ENCODE measurements around the genes COL6A1, COL6A2 and MCM3AP.

DNA sequence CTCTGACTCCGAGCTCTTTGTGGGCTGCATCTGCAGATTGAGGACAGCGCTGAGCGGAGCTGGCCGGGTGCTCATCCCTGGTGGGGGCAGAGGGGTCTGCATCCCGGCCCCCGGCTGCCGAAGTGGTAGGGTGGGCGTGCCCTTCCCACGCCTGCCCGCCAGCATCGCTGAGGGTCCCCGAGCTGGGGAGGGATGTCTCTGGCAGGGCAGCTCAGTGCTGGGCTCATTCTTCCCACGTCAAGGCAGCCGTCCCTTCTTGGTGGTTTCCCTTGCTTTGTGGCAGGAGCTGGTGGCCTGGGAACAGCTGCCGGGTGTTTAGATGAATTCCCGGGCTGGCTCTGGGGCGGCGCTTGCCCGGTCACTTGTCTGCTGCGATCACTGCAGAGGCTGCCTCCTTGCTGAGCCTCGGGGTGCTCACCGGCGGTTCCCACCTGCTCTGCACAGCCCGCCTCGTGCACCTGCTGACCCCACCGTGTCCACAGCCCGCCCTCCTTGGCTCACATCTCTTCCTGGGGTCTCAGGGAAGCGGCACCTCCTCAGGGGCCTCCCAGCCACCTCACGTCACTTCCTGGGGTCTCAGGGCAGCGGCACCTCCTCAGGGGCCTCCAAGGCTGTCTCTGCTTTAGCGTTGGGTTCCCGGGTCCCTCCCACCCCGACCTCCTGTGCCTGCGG is 13.3 kb downstream of the COL18A1 start:
- RRBS: 67% methylated on average over 11 of the region's 34 CpGs

- RRBS: 85% methylated on average over 5 of the region's 29 CpGs
These were observed 35.8 kb downstream of the COL18A1 start for GRCh38 chr21:45440609-45441301.

DNA sequence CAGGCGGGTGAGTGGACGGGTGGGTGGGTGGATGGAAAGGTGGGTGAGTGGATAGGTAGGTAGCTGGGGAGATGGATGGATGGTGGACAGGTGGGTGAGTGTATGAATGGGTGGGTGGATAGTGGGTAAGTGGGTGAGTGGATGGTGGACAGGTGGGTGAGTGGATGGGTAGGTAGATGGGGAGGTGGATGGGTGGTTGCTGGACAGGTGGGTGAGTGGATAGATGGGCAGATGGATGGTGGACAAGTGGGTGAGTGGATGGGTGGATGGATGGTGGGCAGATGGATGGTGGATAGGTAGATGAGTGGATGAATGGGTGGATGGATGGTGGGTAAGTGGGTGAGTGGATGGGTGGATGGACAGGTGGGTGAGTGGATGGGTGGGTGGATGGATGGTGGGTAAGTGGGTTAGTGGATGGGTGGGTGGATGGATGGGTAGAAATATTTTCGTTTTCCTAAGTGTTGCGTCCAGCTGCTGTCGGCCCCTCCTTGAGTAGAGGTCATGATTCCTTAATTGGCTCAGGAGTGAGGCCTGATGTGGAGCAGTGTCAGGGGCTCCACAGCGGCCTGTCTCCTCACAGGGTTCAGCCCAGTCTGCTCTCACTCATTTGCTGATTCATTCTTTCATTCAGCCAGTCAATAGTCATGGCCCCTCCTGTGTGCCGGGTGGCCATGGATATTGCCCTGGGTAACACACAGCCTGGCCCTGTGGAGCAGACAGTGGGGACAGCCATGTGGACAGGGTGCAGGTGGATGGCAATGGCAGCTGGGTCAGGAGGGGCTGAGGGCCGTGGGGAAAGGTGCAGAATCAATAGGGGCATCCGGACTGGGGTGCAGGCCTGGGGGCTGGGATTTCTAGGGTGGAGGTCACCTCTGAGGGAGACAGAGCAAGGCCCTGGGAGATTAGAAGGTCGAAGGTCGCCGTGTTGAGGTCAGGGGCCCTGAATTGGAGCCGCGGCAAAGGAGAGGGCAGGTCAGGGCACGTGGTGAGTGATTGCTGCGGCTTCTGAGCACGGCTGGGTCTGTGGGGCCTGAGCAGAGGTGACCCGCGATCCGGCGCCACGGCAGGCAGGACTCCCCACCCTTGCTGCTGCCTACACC is 33.8 kb downstream of the SLC19A1 start:
- RRBS: no CpG with 5 or more reads among the region's 22 CpGs

DNA sequence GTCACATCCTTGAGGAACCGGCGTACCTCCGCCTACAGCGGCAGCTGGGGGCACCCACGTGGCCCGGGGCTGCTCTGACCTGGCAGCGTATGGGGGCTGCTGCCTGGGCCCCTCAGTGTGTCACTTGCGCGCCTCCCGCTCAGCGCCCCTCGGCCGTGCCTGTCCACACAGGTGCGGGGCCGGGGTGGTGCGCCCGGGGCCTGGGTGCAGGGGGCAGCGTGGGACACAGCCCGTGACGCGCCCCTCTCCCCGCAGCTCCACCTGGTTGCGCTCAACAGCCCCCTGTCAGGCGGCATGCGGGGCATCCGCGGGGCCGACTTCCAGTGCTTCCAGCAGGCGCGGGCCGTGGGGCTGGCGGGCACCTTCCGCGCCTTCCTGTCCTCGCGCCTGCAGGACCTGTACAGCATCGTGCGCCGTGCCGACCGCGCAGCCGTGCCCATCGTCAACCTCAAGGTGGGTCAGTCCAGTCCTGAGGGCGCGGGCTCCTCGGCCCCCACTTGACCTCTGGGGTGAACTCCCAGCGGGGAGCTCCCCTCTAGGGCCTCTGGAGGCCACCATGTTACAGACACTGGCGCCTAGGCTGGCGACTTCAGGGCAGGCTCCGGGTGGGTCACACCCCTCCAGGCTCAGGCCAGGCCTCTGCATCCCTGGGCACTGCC is 32.3 kb downstream of the SLC19A1 start:
- RRBS: 93% methylated on average over 6 of the region's 51 CpGs

DNA sequence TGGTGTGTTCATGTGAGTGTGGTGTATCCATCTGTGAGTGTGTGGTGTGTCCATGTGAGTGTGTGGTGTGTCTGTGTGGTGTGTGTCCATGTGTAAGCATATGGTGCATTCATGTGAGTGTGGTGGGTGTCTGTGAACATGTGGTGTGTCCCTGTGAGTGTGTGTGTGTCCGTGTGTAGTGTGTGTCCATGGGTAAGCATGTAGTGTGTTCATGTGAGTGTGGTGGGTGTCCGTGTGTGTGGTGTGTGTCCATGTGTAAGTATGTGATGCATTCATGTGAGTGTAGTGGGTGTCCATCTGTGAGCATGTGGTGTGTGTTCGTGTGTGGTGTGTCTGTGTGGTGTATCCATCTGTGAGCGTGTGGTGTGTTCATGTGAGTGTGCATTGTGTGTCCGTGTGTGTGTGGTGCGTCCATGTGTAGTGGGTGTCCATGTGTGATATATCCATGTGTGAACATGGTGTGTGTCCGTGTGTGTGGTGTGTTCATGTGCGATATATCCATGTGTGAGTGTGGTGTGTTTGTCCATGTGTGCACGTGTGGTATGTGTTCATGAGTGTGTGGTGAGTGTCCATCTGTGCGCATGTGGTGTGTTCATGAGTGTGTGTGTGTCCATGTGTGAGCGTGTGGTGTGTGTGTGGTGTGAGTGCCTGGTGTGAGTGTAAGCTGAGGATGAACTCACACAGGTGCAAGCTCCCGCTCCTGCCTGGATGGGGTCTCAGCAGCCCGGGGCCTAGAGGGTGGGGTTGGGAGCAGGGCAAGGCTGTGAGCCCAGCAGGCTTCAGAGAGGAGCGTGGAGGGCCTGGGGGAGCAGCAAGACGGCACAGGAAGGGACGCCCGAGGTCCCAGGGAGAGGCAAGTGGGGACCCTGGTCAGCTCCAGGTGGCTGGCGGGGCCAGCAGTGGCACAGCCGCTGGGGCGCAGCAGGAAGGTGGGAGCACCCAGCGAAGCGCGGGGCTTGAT is 12.2 kb downstream of the SLC19A1 start:
- RRBS: no CpG with 5 or more reads among the region's 23 CpGs

DNA sequence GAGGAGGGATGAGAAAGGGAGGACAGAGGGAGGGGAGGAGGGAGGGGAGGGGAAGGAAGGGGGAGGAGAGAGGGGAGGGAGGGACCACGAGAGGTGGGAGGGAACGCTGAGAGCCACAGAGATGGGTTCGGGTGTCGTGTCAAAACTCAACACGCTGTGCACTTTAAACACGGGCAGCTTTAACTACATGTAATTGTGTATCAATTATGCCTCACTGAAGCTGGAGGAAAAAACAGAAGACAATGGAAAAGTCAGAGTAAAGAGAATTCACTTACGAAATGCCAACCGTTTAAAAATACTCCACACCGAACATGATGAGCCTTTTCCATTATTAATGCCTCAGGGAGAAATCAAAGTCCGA is 35.9 kb upstream of the PCBP3 start:
- RRBS: no CpG with 5 or more reads among the region's 10 CpGs

- RRBS: no CpG with 5 or more reads among the region's 1 CpG
These were observed 63.0 kb downstream of the PCBP3 start for GRCh38 chr21:45706468-45706894.

DNA sequence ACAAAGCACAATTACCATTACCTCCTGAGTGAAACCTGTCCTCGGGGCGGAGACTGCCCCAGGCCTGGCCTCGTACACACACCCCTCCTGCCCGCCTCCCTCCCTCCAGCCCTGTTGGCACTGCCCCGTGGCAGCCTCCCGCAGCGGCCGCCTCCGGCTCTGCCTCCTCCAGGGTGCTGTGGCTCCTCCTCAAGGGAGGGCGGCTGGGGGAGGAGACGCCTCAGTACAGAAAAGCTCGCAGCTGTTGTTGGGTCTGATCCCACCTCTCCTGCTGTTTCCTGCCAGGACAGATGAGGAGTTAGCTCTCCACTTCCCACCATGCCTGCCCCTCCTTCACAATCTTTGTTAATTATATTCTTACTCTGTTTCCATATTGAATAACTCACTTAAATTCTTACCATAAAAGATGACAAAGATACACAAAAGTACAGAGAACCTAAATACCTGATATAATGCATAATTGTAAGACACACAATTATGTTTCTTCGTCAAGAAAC is 30.8 kb upstream of the COL6A1 start:
- RRBS: no CpG with 5 or more reads among the region's 13 CpGs

- RRBS: no CpG with 5 or more reads among the region's 15 CpGs
These were observed 27.2 kb upstream of the COL6A1 start for GRCh38 chr21:45954267-45954804.

- RRBS: 6% methylated on average over 8 of the region's 36 CpGs
These were observed 6.7 kb upstream of the COL6A1 start for GRCh38 chr21:45974681-45975481.

DNA sequence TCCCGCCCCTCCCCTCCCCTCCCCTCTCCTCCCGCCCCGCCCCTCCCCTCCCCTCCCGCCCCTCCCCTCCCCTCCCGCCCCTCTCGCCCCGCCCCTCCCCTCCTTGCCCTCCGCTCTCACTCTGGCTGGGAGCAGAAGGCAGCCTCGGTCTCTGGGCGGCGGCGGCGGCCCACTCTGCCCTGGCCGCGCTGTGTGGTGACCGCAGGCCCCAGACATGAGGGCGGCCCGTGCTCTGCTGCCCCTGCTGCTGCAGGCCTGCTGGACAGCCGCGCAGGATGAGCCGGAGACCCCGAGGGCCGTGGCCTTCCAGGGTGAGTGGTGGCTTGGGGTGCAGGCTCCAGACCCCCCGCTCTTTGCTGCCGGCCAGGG is at the start of gene COL6A1:
COL6A1 (plus strand) TSS at position 134 of the 369 bp plus-strand sequence.
- RRBS: 2% methylated on average over 5 of the region's 25 CpGs

- RRBS: no CpG with 5 or more reads among the region's 35 CpGs
These were observed 40.5 kb downstream of the COL6A1 start for GRCh38 chr21:46021723-46022859.

- RRBS: no CpG with 5 or more reads among the region's 19 CpGs
These were observed 57.3 kb upstream of the COL6A2 start for GRCh38 chr21:46040495-46041067.

- RRBS: 23% methylated on average over 3 of the region's 28 CpGs
These were observed 48.6 kb upstream of the COL6A2 start for GRCh38 chr21:46049032-46050023.

GRCh38 chr21:46054393-46055059 is 43.4 kb upstream of the COL6A2 start:
- RRBS: no CpG with 5 or more reads among the region's 16 CpGs

DNA sequence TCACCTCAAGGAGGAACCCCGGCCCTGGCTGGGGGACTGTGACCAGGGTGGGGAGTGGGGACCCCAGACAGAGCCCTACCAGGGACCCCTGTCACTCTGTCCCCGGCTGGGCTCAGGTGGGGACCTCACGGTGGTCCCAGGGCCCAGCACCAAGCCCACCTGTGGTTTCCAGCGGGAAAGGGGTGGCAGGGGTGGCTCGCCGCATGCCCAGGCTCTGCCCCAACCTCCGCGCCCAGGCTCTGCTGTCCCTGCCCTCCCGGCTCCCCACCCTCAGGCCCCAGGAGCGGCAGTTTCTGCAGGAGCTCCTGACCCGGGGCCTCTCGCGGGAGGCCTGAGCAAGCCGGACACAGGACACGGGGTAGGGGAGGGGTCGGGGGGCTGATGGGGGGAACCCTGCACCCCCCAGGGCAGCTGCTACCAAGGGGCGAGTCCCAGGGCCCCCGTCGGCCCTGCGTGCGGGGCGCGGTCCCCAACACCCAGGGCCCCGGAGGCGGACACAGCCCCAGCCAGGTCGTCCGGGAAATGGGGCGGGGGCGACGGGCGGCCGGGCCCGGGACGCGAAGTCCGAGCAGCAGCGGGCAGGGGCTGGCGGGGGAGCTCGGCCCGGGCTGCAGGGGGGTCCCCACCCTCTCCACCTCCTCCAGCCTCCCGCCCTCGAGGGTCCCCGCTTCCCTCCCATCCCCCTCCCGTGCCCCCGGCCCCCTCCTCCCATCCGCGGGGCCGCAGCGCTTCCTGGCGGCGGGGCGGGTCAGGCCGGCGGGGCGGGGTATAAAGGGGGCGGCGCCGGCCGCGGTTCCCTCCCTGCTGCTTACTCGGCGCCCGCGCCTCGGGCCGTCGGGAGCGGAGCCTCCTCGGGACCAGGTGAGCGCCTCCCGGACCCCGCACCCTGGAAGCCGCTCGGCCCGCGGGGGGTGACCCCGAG is at the start of gene COL6A2:
COL6A2 (plus strand) TSS at position 800 of the 922 bp plus-strand sequence.
- RRBS: 3% methylated on average over 38 of the region's 77 CpGs

- RRBS: no CpG with 5 or more reads among the region's 29 CpGs
These were observed 3.0 kb downstream of the FTCD start for GRCh38 chr21:46152340-46152836.

GRCh38 chr21:46253465-46254352 is 25.1 kb upstream of the LSS start:
- RRBS: 57% methylated on average over 1 of the region's 13 CpGs

DNA sequence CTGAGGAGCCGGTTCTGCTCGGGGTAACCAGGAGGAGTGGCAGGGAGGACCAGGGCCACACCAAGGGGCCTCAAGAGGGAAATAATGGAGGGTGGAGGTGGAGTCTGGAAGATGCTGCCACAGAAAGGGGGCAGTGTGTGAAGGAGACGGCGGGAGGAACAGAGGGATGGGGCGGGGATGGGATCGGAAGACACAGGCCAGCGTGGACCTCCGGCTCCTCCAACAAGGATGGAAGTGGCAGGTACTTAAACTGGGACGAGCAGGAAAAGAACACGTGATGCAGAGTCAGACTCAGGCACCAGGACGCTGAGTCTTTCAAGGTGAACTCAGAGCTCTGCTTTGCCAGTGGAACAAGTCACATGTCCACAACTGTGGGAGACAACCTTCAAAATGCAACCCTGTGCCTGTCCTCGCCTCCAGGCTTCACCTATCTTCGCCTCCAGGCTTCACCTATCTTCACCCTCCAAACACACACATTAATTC is 27.7 kb upstream of the LSS start:
- RRBS: no CpG with 5 or more reads among the region's 13 CpGs

- RRBS: 1% methylated on average over 21 of the region's 51 CpGs
These were observed at the start of gene MCM3AP for GRCh38 chr21:46285515-46286133. MCM3AP (minus strand) TSS chr21:46285611.